ENCODE data around the gene RBM4.

DNA sequence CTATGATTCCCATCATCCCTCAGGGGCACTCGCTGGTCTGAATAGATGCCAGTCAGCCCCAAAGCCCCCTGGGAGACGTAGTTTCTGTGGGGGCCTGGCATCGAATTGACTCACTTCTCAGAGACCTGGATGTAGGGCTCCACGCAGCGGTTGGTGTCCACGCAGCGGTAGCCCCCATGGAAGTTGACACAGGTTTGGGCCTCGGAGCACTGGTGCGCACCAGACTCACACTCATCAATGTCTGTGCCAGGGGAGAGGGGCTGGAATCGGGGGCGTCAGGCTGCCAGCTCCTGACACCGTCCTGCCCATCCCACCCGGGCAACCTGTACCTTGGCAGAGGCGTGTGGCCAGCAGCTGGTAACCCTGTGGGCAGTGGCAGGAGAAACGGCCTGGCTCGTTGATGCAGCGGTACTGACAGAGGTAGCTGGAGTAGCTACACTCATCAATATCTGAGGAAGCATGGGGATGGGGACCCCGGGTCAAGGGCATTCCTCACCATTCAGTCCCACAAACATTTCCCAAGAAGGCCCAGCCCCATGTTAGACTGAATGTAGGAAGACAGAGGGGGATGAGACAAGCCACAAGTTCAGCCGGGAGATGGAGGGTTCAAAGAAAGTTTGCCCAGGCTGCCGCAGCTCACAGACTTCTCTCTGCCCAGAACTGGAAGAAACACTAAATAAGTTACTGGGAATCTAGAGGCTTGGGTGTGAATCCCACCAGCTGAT lies 4.3 kb downstream of the EFEMP2 start:
- PRO-cap = no peak

DNA sequence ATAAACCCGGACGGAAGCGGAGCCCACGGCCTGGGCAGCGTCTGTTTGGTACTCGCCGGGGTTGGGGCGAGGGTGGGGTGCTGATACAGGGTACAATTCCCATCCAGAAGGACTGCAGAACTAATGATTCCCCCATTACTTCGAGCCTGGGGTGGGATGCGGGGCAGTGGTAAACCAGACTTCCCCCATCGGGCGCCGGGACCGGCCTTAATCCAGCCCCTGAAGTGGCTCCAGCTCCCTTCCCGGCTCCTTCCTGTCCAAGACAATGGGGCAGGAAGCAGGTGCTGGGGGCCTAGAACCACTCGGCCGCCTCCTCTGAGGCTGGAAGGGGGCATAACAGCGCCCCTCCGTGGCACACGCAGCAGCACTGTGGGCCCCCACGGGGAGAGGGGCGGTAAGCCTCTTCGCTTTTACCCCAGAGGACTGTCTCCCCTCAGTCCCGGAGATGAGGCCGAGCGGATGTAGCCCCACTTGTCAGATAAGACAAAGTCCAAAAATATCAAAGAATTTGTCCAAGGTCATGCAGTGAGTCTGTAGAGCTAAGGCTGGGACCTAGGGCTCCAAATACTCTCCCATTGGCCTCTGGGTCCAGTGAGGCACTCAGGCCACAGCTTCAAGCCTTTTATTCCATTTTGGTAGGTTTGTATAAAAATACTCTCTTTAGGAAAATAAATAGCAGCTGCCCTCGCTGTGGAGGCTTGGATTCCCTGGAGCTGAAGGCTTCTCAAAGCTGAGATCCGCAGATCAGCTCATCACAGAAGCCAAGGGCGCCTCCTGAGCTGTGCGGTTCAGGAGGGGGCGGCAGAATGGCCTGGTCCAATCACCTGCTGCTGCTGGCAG lies 1.4 kb downstream of the CCDC85B start:
- PRO-cap = bidirectional peak, plus-strand start at position 486 of the sequence, minus-strand start at position 267 of the sequence

GRCh38 chr11:65962366-65963427 lies 1.2 kb downstream of the SART1 start:
- PRO-cap = no peak

- PRO-cap = no peak
Observed at GRCh38 chr11:65964797-65965290, 3.3 kb downstream of the SART1 start.

- PRO-cap = no peak
Observed at GRCh38 chr11:66057107-66057642, 5.0 kb downstream of the SF3B2 start.

GRCh38 chr11:66080429-66080936 lies 10.4 kb downstream of the PACS1 start:
- PRO-cap = no peak

DNA sequence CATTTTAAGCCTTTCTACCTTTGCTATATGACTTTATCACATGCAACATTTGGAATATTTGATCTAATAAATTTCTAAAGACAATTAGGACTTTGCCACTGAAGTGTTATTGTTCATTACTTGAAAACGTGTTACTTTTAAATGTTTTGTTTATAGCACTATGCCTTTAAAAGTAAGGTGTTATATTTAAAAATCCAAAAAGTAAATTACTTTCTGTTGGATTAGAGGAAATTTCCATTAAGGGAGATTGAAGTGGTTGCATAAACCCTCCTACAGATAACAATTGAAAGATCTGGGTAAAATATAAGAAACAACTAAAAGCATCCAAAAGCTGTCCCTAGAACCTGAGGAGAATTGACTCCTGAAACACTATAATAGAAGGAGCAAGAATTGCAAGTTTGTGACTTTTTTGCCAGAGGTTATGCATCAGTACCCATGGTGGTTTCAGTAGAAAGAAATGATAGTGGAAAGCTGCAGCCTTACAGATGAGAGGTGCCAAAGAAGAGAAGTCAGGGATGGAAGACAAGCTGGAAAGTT lies 80.5 kb downstream of the PACS1 start:
- PRO-cap = no peak

- PRO-cap = no peak
Observed at GRCh38 chr11:66183843-66184194, 73.7 kb upstream of the KLC2 start.

DNA sequence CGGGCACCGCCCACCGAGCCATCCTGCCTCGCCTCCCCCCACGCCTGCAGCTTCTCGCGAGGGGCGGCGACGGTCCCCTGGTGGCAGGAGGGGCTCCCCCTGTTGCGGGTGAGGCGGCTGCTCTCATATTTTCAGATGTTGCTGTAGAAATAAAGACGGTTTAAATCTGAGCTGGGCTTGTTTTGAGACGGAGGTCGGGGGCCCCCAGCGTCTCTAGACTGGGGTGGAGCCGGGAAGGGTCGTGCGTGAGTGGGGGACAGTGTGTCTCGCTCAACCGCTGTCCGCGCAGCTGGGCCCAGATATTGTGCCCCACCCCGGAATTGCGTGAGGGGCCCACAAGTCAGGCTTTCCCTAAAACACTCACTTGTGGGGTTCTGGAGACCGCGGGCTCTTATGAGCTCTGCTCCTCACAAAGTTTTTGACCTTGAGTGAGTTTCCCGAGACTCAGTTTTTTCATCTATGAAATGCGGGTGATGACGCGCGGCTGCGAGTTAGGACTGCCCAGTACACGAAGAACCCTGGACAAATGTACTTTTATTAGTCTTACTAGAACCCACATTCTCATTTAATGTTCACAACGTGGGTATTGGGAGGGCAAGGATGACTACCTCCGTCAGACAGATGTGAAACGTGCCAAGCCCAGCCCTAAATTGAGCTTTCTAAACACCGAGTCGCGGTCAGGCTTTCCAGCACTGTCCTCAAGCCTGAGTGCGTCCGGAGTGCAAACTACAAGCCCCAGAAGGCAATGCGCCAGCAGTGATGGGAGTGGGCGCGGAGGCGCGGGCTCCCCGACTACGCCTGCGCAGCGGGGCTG lies 541 bp upstream of the RAB1B start:
- PRO-cap = bidirectional peak, plus-strand start at position 49 of the sequence, minus-strand start outside the sequence; bidirectional peak, plus-strand start outside the sequence, minus-strand start at position 652 of the sequence

- PRO-cap = no peak
Observed at GRCh38 chr11:66289929-66290331, 987 bp upstream of the YIF1A start.

DNA sequence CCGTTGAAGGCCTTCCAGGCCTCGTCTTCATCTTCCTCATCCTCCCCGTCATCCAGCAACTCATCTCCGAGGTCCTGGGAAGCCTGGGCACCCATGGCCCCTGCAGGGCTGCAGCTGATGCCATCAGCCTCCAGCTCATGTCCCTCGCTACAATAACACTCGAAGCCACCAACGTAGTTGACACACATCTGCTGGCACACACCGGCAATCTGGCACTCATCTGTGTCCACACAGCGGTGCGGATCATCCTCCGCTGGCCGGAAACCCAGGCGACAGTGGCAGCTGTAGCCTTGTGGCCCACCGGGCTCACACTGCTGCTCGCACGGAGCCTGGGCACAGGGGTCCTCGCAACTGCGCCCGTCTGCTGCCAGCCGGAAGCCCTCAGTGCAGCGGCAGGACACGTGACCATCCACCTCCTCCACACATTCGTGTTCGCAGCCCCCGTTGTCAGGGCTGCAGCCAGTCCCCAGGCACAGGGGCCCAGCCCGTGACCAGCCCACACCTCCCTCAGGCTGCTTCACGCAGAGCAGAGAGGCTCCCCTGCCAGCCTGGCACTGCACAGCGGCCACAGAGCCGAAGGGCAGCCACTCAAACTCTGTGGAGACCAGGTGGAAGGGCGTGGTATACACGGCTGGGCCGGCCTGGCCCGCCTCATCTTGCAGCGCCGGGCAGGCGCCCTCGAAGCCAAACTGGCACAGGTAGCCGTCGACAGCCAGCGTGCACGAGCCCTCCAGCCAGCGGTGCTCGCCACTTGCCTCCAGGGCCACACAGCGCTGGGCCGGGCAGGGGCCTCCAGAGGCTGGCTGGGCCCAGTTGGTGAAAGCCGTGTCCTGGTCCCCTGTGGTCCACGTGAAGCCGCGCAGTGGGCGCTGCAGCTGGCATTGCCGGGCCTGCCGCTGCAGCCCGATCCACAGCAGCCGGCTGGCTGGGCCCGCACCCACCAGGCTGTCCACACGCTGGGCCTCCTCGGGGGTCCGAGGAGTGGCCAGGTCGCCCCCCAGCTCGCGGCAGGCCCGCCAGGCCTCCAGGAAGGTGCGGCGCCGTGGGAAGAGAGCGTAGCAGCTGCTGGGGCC lies 640 bp downstream of the CD248 start:
- PRO-cap = no peak

- PRO-cap = no peak
Observed at GRCh38 chr11:66317718-66318825, 1.2 kb upstream of the CD248 start.

DNA sequence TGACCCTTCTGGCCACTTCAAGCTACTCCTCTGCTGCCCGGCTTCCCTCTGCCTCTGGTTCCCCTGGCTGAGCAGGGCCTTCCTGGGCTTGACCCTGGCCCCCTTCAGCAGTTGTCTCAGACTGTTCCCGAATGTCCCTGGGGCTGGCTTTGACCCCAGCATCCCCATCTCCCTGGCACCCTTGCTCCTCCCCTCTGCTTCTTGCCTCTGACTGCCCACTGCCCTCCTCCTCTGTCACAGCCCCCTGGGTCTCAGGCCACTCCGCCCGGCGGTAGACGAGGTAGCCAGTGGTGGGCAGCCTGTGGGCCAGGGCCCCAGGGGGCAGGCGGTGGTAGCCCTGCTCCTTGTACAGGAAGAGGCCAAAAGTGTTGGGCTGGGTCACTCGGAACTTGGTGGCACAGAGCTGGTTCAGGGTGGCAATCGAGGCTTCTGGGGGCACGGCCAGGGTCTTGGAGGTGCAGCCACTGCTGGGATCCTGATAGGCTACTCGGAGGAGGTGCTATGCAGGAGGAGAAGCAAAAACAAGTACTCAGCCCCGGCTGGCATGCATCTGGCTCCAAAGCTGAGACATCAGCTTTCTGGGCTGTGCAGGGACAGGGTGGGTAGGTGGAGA lies 3.9 kb downstream of the RIN1 start:
- PRO-cap = no peak

GRCh38 chr11:66359420-66360057 lies 12.0 kb downstream of the SLC29A2 start:
- PRO-cap = no peak

- PRO-cap = no peak
Observed at GRCh38 chr11:66373154-66373672, 1.7 kb upstream of the SLC29A2 start.

GRCh38 chr11:66418019-66418644 lies 2.7 kb upstream of the NPAS4 start:
- PRO-cap = no peak

DNA sequence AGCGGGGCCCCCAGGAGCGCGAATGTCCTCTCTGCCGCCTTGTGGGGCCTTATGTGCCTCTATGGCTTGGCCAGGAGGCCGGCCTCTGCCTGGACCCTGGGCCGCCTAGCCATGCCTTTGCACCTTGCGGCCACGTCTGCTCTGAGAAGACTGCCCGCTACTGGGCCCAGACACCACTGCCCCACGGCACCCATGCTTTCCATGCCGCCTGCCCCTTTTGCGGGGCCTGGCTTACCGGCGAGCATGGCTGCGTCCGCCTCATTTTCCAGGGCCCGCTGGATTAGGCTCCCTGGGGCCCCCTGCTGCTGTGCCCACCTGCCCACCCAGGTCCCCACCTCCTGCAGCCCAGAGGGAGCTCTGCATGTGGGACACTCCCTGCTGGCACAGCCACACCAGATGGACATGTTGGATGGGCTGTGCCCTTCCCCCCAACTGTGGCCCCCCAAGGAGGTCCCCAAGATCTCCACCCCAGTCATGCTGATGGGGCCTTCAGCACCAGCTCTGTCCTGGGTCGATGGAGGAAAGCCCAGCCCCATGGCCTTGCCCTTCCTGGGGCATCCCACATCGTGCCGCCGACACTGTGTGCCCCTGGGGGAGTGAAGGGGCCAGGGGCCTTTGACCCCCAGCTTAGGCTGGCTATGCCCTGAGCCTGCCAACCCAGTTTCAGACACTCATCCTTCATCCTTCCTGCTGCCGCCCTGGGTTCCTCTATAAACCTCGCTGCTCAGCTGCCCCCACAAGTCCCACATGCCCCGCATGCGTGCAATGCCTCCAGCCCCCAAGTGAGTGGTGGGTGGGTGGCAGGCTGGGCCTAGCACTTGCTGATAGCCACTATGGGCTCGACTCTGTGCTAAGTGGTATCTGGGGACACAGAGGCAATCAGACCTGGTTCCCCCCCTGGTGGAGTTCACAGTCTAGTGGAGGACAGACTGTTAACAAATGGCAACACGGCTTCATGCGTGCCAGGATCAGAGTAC lies 4.1 kb upstream of the DPP3 start:
- PRO-cap = no peak

DNA sequence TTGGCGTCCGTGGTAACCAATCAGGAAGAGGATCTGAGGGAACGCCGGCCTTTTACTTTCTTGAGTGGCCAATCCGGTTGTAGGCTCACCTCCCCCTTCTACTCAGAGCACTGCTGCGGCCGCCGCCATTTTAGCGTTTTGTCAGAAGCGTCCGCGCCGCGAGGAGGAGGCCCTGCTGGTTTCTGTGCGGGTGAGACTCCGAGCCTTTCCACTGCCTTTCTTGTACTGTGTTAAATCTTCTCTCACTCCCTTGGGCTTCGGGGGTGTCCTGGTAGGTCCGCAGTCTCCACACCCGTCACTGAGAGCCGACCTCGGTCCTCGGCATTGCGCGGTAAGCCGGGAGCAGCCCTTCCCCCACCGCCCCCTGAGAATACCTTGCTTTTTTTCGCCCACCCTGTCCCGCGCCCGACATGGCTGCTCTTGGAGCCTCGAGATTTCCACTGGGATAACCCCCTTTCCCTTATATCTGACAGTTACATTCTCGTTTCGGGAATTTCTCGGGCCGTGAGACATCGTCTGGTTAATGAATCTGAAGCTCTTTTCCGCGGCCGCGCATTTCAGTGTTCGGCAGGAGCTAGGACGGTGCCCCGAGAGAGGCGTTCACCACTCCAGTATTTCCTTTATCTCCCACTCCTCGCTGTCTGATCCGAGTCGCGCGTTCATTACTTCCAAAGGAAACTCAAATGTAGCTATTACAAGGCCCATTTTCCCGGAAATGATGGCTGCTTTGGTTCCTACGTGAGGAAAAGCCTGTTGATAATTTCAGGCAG lies at the start of gene RBM4:
Gene RBM4 (plus strand): TSS at position 141 of the 770 bp plus-strand sequence.
- PRO-cap = bidirectional peak, plus-strand start at position 144 of the sequence, minus-strand start outside the sequence; bidirectional peak, plus-strand start at position 553 of the sequence, minus-strand start at position 351 of the sequence

DNA sequence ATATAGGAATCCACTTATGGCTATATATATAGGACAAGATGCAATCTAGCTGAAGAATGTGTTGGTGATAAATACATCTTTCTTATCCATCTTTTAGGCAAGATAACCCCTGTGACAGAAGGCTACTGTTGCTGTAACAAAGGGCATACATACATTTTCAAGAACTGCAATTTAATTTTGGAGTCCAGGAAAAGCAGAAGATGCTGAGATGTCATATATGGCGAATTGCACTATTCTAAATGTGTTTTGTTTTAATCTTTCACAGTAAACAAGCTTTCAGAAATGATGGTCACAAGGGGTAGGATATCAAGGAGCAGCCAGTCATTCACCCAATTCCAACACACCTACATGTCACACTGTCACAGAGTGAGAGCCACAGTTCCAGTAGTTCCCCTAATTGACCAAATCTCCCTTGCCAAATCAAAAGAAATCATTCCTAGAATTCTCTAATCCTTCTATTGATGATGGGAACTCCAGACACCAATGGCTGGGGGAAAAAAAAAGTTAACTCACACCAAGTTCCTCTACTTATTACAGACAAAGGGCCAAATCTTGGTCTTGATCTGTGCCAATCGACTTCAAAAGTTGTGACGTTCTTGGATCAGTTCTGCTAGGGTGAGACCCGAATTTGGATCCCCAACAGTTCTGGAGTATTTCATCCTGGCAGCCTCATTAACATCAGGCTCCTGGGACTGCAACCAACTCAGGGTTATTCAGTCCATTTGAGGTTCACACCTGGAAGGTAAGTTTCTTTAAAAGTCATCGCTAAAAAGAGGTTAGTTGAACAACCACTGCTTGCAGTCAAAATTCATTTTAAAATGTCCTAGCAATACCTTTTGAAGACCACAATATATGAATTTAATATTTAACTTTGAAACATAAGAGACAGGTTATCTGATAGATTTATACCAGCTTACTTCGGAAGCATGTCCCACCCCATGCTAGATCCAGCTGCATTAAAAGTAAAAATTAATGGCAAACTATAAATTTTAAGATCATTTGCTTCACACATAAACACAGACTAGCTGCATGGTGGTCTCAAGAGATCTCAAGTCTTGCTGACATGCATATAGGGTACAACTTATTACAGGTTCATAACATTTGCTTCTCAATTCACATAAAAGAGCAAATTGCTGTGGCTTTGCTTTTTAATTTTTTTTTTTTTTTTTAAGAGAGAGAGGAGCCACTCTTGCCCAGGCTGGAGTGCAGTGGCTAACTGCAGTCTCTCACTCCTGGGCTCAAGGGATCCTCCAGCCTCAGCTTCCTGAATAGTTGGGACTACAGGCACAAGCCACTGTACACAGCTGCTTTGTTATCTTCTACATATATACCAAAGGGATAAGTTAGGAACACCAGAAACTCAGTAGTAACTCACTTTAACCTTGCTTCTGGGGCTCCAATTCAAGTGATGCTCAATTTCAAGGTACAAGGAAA lies 11.4 kb downstream of the RBM4B start:
- PRO-cap = no peak

- PRO-cap = unidirectional peak, plus-strand start at chr11:66727517; bidirectional peak, plus-strand start at chr11:66727547, minus-strand start at chr11:66727667
Observed at GRCh38 chr11:66726784-66727956, 1.8 kb downstream of the SPTBN2 start.